Neuron (in vitro differentiated cells): Measurements from ENCODE around the gene CNOT6.

- PRO-cap, result bidirectional peak, plus-strand start at chr5:180007650, minus-strand start at chr5:180007658; bidirectional peak, plus-strand start at chr5:180007844, minus-strand start at chr5:180007709
Observed at GRCh38 chr5:180007432-180007957, 64.1 kb downstream of the RNF130 start.

DNA sequence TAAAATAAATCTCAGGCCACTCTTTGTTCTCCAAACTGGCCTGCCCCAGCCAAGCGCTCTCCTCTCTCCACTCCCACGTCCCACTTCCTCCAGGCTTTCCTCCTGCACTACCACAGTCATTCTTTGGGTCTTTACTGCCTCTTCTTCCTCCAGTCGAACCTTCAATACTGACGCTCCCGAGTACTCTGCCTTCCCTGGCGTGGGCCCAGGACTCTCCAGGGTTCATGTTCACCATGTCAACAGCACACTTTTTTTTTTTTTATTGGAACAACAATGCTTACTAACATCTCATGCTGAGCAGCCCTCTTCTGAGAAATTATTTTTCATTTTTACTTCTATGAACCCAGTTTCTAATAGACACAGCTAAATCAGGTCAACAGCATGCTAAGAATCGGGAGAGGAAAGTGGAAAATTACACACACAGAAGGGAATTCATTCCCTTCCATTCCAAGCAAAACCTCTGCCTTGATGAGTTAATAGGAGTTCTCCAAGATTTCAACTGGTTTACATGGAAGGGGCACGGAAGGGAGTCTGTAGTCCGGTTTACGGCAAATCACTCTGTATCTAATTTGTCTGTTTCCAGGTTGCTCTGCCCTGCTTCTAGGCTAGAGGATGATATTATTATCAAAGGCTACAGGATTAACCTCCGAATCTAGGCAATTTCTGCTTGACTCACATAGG lies 23.7 kb downstream of the RNF130 start:
- PRO-cap, result no peak

DNA sequence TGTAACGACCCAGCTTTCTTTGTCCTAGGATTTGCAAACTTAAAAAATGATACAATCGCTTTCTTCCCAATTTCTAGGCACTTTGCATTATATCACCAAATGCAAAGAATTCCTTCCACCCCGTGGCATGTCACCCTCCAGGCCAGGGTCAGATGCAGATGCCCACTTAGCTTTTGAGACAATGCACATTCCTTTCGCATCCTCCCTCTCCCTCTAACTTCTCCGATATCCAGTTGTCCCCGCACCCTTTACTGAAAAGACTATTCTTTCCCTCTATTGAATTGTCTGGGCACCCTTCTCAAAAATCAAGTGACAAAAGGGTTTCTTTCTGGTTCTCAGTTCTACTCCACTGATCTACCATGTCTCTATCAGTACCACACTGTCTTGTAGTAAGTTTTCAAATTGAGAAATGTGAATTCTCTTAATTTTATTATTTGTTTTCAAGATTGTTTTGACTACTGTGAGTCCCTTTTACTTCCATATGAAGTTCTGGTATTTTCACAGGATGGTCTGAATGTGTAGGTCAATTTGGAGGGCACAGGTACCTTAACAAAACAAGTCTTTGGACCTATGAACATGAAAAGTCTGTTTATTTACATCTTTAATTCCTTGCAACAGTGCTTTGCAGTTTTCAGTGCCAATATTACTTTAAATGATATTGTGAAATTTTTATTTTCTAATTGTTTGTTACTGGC lies 17.2 kb downstream of the RNF130 start:
- PRO-cap, result no peak

GRCh38 chr5:180170021-180170681 lies 38.9 kb downstream of the RASGEF1C start:
- PRO-cap, result no peak

DNA sequence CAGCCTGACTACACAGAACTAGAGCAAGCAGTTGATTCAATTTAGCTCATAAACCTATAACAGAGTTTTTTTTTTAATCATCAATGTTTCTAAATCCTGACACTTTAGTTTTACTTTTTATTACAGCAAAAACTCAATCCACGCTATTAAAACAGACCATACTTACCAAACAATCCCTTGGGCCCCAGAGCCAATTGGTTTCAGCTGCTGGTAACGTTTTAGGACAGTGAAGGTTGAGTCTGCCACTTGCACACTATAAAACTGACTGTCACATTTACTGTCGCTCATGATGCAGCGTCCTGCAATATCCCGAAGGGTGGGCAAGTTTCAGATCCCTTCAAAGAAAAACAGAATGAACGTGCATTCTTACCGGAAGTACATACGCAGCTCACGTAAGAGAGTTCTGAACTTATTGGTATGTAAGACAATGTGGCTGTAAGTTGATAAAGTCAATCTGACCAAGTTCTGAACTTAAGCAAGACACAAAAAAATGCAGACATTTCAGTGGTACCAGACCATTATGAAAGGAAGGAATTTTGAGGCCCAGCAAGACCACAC lies 11.5 kb downstream of the MAPK9 start:
- PRO-cap, result no peak

DNA sequence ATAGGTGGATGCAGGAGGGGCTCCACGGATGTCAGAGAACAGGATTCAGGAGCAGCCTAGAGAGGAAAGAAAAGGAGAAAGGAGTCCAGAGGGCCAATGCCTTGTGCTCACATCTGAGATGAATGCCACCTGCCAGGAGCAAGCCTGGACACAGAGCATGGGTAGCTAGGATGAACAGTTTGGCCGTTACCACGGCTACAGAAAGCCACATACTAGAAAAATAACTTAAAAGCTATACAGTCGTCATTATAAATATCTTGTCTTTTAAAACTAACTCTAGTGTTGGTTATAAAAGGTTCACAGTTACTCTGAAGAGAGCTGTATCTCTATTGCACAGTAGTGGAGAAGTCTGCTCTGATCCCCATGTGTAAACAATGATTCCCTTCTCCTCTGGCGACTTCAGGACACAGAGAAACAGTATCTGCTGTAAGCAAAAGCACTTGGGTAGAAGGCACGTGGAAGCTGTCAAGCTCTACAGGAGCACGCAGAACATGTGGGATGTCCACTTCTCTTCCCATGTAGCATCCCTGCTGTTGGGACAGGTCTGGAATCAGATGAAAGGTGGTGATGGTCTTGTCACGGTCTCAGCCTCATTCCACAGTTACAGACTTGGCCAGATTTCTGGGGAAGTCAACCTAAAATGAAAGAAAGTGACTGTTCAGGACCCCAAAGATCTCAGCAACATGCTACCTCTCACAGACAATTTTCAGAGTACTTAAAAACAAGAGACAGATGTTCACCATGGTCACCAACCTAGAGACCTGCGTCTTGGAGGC lies 9.3 kb upstream of the MAPK9 start:
- PRO-cap, result no peak

- PRO-cap, result bidirectional peak, plus-strand start at chr5:180313820, minus-strand start at chr5:180313788
Observed at GRCh38 chr5:180313587-180314327, 21.9 kb upstream of the MAPK9 start.

- PRO-cap, result no peak
Observed at GRCh38 chr5:180342967-180343413, 10.1 kb downstream of the GFPT2 start.

DNA sequence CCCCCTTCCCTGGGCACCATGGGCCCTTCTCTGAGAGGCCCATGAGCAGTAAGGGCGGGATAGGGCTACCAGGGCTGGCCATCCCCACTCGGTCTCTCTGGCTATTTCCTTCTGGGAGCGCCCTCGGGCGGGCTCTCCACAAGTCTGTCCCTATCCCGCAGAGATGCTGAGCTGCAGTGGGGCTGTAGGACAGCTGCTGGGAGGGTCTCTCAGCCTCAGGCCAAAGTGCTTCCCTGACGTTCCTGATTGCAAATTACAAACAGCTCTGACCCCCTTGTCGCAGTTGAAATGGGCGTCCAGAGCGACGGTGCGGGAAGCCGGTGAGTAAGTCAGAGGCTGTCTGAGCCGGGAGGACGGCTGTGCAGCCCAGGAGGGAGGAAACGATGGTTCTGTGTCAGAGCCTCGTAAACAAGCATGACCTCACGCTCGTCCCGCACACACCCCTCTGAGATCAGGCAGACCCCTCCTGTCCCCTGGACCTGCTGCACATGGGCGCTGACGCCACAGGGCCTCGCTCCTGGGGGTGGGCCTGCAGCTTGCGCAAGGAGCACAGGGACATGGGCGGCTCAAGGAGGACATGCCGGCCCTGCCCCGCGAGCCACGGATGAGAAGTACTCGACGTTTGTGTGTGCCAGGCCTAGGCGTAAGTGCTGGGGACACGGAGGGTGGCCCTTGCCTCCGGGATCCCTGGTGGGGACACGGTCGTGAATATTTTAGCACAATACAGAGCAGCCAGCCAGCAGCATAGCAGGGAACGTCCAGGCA lies 36.4 kb upstream of the GFPT2 start:
- PRO-cap, result no peak

GRCh38 chr5:180494287-180495417 lies at the start of gene CNOT6:
TSS of gene CNOT6 (plus strand) at chr5:180494379.
- PRO-cap, result bidirectional peak, plus-strand start at chr5:180494379, minus-strand start at chr5:180494173; bidirectional peak, plus-strand start at chr5:180494621, minus-strand start at chr5:180494934

DNA sequence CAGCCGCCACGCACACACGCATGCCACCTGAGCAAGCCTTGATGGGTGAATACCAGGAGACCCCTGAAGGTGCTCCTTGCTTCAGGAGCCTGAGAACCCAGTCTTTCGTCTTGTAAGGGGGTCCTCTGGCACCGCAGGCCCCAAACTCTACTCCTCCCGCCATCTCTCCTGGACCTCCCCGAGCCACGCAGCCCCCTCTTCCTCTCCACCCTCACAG lies 14.5 kb downstream of the MGAT1 start:
- PRO-cap, result no peak

DNA sequence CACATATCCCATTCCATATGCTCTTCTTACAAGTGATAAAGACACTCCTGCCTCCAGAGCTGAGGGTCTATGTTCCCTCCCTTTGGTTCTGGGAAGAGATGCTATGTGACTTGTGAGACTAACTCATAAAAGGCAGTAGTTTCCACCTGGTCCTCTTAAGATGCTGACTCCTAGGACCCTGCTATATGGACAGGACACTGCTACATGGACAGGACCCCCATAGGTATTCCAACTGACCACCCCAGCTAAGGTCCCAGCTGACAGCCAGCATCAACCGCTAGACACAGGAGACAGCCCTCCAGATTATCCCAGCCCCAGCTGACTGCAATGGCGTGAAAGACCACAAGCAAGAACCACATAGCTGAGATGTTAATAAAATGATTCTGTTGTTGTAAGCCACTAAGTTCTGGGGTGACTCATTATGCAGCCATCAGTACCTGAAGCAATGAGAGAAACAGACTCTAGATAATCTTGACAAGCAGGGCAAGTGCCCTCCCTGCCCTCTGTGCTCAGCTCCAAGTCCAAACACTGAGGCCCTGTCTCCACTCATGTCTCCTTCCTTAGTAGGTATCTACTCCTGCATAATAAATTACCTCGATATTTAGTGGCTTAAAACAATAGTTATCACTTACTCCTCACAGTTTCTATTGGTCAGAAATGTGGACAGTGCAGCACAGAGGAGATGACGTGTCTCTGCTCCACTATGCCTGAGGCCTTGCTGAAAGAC lies 2.7 kb downstream of the MGAT1 start:
- PRO-cap, result no peak

GRCh38 chr5:180801738-180802649 lies 612 bp downstream of the MGAT1 start:
- PRO-cap, result no peak

DNA sequence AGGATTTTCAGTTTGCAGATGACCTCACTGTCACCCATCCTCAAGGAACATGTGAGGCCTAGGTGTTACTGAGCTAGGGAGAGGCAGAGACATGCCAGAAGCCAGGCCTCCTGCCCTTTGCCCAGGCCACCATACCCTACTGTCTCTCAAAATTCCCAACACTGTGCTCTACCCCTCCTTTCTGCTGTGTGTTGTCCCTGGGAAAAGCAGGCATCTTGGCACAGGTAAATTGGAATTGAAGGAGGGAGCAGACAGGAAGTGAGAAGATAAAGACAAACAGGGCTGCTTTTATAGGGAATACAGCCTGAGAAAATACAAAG lies 4.5 kb upstream of the MGAT1 start:
- PRO-cap, result no peak

DNA sequence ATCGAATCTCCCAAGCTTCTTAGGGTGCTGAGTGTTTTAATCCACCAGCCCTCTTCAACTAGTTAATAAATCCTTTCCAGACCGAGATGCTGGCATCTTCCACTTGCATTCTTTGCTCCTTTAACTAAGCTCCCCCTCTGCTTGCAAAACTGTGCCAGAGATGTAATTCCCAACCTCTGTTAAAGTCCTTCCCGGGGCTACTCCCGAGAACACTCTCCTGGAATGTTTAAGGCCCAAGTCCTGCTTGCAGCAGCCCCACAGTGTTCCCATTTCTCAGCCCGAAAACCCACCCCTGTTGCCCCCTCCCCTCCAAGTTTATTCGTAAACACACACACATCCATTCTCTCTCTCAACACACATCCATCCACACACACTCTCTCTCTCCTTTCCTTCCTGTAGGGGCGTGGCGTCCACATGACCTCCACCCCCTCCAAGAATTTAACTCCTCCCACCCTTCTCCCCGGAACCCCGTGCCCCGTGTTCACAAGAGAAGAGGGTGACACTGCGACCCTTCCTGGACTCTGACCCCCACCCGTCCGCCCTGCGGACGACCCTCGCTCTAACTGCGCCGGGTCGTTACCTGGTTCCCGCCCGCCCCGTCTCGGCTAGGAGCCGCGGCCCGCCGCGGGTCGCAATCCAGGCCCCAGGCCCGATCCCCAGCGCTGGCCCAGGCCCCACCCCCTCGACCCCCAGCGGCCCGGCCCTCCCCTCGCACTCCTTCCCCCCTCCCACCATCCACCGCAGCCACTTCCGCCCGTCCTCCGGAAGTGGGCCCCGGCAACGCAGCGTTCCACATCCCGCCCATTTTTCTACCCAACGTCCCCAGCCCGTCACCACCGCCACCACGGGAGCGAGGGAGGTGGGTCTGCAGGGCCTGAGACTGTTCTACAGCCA lies 7.1 kb upstream of the MGAT1 start:
- PRO-cap, result bidirectional peak, plus-strand start at position 805 of the sequence, minus-strand start at position 678 of the sequence

- PRO-cap, result no peak
Observed at GRCh38 chr5:180813283-180813961, 10.8 kb upstream of the MGAT1 start.

DNA sequence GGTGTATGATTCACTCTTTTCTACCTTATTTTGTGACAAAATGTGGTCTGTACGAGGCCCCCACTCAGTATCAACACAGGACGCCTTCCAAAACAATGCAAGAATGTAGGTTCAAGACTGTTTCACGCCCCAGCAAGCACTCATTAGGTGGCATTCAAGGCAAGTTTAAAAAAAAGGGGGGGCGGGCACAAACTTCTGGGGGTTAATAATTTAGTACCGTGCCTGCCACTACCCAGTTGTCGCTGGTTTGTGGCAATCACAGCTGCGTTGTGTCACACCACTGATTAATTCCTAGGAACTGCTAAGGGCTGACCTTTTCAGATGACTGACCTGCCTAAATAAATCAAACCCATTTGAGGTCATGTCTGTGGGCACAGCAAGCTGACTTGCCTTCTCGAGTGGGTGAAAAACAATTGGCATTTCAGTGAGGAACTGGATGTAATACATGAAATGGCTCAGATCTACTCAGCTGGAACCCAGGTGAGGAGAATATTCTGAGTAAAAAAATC lies 15.2 kb upstream of the MGAT1 start:
- PRO-cap, result no peak

GRCh38 chr5:180861804-180862125 lies 689 bp upstream of the ZFP62 start:
- PRO-cap, result unidirectional peak, minus-strand start at chr5:180861858

DNA sequence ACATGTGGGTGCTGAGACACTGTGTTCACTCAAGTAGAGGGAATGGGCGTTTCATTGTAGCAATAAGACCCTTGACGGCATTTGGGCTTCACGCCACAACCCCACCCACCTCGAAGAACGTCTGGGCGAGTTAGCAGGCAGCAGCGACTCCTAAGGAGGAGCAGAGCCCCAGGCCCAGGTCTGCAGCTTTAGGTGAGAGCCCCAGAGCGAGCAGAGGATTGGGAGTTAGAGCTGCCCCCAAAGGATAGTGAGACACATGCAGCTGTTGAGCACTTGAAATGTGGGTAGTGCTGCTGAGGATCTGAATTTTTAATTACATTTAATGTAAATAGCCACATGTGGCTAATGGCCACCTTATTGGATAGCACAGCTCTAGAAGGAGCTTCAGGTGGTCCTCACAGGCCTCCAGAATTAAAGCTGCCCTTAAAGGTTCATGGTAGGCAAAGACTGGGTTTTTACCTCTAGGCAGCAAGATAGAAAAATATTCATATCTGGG lies 1.7 kb upstream of the ZFP62 start:
- PRO-cap, result no peak

- PRO-cap, result no peak
Observed at GRCh38 chr5:181205660-181206433, 851 bp upstream of the TRIM7 start.